Adrenal gland (tissue), 7 donors: ENCODE data around the gene WRNIP1.

DNA sequence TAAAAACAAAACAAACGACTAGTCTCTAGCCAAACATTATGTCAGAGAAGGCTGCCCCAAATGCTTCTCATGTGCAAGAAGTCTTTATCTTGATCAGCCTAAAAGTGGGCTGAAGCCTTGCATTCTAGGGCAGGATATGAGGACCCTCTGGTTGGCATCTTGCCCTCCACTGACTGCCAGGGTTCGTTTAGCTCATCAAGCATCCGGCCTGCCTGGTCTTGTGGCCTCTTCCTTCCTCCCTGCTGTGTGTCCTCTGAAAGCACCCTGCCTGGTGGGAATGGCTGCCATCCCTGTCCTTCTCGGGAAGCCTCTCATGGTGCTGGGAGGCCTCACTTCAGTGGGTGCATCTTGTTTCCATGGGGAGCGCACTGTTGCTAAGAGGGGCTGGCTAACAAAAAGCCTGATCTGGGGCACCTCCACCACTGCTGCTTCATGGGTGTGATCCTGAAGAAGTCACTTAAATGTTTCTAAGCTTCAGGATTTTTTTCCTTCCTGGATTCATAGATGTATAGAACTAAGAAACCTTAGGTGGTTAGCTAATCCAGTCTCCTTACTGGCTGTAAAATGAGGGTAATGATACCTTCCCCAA lies 4.5 kb downstream of the DUSP22 start:
- PRO-cap, 3 experiments = no peak in any of the 3 experiments
- RAMPAGE, long total RNA, 4 experiments = no peak in any of the 4 experiments
- RRBS = no CpG with 5 or more reads among the region's 5 CpGs

DNA sequence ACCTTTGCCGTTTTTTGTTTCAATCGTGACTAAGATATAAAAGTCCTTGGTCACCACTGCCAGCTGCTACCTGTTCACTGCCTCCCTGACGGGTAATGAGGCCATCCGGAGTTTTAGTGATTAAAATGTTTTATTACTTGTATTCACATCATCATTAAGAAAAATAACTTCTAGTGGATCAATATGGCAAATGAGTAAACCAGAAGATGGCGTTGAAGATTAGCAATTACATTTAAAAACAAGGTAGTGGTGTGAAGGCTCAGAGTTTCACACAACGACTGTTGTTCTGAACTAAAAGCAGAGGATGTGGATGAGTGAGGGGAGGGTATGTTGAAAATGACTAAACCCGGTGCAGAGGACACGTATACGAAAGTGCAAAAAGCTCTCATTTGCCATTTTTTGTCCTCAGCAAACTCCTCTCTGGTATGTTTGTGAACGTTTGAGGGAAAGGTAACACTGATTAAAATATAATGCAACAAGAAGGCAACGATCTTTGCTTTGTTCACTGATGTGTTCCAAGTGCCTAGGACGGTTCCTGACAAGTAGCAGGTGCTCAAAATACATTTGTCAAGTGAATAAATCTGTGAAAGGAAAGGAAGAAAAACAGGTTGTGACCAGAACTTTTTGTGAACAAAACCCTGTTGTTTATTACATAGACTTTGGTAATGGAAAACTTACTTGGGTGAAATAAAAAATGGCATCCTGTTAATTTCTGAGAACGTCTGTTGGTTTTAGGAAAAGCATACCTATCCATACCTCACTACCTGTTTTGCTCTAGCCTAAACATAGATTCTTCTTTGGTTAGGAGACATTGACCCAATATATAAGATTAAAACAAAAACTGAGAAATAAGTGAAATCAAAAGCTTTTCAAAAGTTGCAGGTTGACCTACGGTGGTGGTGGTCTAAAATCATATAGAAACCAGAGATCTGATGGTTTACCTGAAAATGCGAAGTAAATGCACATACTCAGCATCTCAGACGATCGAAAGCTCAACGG lies 1.7 kb upstream of the IRF4 start:
- PRO-cap, 3 experiments = no peak in any of the 3 experiments
- RAMPAGE, long total RNA, 4 experiments = no peak in any of the 4 experiments
- RRBS = no CpG with 5 or more reads among the region's 18 CpGs

GRCh38 chr6:503720-504606 lies 112.4 kb downstream of the IRF4 start:
- PRO-cap, 3 experiments = no peak in any of the 3 experiments
- RAMPAGE, long total RNA, 4 experiments = no peak in any of the 4 experiments
- RRBS = 94% methylated on average over 3 of the region's 35 CpGs

DNA sequence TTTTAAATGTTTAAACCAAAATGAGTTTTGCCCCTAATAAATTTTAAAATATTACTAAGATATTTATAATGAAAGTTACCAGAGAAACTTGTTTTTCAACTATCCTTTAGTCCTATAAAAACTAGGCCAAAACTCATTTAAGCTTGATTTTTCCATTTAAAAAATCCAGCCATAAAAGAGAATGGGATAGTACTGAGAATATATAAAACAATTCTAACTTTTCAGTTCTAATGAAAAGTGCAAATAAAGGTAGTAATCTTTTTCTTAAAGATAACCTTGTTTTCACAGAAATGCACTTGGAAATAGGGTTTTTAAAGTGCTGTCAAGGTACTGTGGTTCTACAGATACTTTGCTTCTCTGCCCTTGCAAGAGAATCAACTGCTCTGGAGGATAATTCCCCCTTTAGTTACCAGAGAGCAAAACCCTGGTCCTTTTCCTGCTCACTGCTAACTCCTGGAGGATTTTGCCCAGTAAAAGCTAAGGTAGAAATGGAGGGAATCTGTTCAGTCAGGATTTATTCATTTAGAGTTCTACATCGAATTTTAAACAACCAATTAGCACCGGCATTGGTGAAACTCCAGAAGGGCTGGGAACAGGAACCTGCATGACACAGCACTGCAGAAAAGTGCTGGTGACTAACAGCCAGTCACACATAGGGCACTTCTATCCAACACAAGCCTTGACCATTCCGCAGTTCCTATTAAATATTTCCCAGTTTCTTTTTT lies 11.3 kb downstream of the EXOC2 start:
- PRO-cap, 3 experiments = no peak in any of the 3 experiments
- RAMPAGE, long total RNA, 4 experiments = no peak in any of the 4 experiments
- RRBS = no CpG with 5 or more reads among the region's 3 CpGs

- PRO-cap, 3 experiments = no peak in any of the 3 experiments
- RAMPAGE, long total RNA, 4 experiments = no peak in any of the 4 experiments
- RRBS = no CpG with 5 or more reads among the region's 7 CpGs
These were observed 23.2 kb upstream of the EXOC2 start for GRCh38 chr6:716197-716423.

DNA sequence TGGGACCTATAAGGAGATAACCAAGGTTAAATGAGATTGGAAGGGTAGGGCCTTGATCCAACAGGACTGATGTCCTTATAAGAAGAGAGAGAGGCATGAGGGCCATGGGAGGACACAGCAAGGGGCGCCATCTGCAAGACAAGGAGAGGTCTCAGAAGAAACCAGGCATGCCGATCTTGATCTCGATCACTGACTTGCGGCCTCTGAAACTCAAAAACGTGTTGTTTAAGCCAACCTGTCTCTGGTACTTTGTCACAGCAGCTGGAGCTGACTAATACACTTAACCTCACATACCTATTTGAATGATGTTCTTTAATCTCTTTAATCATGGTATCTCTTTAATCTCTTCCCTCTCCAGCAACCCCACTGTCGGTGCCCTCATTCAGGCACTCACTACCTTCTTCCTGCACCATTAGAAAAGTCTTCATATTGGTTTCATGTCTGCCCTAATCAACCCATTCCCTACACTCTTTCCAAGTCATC lies 26.5 kb upstream of the EXOC2 start:
- PRO-cap, 3 experiments = no peak in any of the 3 experiments
- RAMPAGE, long total RNA, 4 experiments = no peak in any of the 4 experiments
- RRBS = no CpG with 5 or more reads among the region's 6 CpGs

GRCh38 chr6:884298-884928 lies 191.5 kb upstream of the EXOC2 start:
- PRO-cap, 3 experiments = no peak in any of the 3 experiments
- RAMPAGE, long total RNA, 4 experiments = no peak in any of the 4 experiments
- RRBS = no CpG with 5 or more reads among the region's 5 CpGs

DNA sequence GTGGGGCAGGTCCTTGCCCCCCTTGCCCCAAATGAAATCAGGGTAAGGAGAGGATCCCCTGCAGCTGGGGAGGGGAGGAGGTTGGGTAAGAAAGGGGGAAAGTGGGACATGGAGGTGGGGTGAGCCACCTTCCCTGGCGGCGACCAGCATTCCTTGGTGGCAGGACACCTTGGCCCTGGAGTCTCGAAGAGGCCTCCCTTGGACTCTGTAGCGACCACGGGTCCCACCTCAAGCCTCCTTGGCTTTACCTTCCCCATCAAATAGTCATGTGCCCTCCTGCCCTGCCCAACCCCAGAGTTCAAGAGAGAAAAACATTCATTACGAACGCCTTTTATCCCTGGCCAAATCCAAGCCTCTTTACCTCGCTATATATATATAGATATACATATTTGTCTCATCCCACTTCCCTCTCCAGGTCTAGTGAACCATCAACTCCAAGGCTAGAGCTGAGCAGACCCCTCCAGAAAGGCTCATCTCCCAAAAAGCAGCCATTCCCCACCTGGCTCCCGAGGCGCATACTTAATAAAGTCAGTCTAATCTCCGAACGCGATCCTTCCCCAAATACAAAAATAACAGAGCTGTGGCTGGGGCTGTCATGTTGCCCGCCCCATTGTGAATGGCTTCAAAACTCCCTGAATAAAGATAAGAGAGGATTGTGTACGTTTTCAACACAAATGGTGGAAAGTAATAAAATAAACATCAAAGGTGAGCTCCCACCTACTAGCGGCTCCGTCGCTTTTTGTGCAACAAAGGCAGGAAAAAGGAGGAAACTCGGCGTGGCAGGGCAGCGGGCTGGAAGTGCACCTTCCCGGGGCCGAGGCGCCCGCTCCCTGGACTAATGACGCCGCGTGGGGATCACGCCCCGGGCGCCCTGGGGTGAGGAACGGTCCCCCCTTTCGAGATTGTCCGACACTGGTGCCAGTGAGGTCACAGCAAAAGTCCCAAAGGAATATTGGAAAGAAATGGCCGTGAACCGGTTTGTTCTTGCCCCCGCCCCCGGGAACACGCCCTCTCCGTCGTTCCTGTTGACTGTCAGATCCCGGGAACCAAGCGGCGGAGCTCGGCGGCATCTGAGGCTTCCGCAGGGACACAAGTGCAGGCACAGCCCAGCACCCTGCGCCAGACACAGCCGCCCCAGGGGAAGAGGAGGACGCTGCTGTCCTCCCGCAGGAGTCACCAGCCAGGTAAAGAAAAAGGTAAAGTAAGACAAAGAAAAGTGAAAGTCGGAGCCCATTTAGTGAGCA lies 1.4 kb upstream of the FOXQ1 start:
- PRO-cap, 3 experiments = no peak in any of the 3 experiments
- RAMPAGE, long total RNA, 4 experiments = no peak in any of the 4 experiments
- RRBS = 2% methylated on average over 17 of the region's 52 CpGs

DNA sequence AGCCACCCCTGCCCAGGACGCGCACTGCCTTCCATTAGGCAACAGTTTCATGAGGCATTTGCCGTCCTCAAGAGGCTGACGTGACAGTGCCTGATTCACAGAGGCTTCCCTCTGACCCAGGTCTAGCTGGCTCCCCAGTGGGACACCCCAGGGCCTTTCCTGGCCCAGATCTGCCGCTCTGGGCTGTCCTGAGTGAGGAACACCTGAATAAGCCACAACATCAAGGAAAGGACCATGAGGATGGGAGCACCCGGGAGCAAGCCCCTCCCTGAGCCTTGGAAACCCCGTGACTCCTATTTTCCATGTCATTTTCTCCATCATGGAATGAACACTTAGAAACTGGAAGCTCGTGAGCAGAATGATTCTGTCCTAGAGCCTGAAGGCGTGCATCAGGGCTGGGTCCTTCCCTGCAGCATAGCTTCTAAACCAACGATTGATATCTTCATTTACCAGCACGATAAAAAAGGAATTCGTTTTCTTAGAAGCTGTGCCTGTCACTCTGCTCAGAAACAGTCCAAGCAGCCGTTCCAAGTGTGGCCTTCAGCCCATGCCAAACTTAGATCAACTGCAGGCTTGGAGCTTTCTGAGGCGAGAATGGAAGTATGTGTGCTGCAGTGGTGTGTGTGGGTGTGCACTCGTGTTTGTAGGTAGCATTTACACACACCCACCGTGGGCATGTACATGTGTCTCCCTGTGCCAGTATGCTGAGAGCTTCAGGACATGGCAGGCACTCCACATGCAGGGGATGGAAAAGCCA lies 83.2 kb upstream of the FOXC1 start:
- PRO-cap, 3 experiments = no peak in any of the 3 experiments
- RAMPAGE, long total RNA, 4 experiments = no peak in any of the 4 experiments
- RRBS = no CpG with 5 or more reads among the region's 16 CpGs

DNA sequence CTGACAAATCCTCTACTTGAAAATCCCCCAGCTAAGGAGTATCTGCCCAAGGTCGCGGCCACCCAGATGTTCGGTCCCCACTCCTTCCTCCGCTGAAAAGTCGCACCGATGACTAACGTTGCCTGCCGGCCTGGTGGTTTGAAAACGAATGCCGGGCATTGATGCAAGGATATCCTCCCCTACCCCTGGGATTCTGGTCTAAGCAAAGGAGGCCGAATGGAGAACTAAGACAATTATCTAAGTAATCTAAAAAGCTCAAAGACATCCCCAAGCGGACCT lies 3.7 kb upstream of the FOXC1 start:
- PRO-cap, 3 experiments = no peak in any of the 3 experiments
- RAMPAGE, long total RNA, 4 experiments = no peak in any of the 4 experiments
- RRBS = no CpG with 5 or more reads among the region's 12 CpGs

GRCh38 chr6:1625792-1626547 lies 16.3 kb downstream of the FOXC1 start:
- PRO-cap, 3 experiments = peak in 2 of 3 experiments; most common minus-strand start chr6:1626187 (in 2)
- RAMPAGE, long total RNA, 4 experiments = start-site peak on the minus strand in 2 of 4 experiments, at chr6:1626174-1626242 at its widest, 19 to 22 reads per replicate
- RRBS = no CpG with 5 or more reads among the region's 20 CpGs

GRCh38 chr6:1864573-1864941 lies 254.8 kb downstream of the FOXC1 start:
- PRO-cap, 3 experiments = no peak in any of the 3 experiments
- RAMPAGE, long total RNA, 4 experiments = no peak in any of the 4 experiments
- RRBS = no CpG with 5 or more reads among the region's 3 CpGs

DNA sequence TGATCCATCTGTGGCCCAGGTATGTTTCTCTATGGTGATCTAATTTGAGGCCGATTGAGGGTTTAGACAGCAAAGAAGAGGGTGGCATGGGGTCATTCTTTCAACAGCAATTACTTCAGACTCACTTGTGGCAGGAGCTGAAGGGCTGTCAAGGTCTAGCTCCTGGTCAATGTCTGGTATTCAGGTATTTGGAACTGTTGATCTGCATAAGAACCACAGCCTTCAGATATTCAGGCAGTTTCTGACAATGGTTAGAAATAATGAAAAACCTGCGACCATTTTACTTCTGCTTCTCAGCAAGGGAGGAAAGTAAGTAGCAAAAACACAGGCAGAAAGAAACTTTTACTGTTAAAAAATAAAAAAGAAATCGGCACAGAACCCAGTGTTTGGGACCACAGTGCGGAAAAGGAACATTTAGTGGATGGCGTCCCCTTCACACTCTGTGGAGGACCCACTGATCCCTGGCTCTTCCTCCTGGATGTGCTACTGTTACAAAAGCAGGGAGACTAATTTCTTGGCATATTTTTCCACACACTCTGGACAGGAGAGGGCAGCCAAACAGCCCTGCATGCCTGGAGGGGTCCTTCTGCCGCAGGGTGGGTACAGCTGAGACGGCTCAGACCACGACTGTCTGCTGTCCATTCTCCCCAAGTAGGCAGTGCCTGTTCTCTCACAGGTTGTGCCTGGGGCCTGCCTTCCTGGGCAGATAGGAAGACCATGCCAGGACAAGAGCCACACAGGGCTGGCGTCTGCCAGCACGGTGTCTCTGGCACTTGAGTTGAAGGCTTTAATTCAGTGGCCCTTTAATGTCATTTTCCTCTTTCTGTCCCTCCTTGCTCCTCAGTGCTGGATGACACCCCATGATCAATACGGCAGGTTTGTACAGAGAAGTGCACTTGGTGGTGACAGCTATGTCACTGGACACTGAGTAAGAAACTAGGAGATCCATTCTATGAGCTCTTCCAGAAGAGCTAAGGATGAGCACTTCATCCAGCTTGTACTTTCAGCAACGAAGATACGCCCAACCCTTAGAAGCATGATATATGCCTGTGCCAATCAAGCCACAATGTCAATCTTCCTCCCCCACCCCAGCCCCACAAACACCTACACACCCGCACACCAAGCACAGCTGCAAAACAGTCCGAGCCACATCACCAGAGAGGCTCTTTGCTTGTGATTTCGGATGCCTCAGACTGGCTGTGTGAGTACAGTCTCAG lies 260.1 kb downstream of the FOXC1 start:
- PRO-cap, 3 experiments = no peak in any of the 3 experiments
- RAMPAGE, long total RNA, 4 experiments = no peak in any of the 4 experiments
- RRBS = no CpG with 5 or more reads among the region's 16 CpGs

DNA sequence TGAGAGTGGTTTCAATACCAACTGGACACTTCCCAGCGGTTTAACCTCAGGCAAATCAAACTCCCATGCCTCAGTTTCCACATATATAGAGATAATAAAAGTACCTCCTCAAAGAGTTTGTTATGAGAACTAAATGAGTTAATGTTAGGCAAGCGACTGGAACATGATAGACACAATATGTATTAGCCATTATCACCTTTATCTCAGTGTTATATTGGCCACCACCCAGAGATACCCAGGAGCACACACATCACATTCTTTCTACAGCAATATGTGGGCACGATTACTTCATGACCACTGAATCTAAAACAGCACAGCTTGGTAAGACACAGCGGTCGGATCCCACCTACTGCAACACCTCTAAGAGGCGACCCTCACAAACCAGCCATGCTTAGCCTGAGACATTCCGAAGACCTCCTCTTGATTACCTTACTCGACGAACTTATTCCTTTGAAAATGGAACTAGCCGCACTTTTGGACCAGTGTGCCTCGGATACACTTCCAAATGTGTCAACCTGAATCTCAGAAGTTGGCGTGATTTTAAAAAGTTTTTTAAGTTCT lies 1.1 kb downstream of the GMDS start:
- PRO-cap, 3 experiments = no peak in any of the 3 experiments
- RAMPAGE, long total RNA, 4 experiments = no peak in any of the 4 experiments
- RRBS = no CpG with 5 or more reads among the region's 12 CpGs

- PRO-cap, 3 experiments = no peak in any of the 3 experiments
- RAMPAGE, long total RNA, 4 experiments = no peak in any of the 4 experiments
- RRBS = no CpG with 5 or more reads among the region's 12 CpGs
These were observed 128.0 kb downstream of the MYLK4 start for GRCh38 chr6:2622644-2623165.

GRCh38 chr6:2765248-2766352 lies at the start of gene WRNIP1:
Gene WRNIP1, plus strand, starts transcription at chr6:2765393.
- PRO-cap, 3 experiments = peak in 3 of 3 experiments; most common plus-strand start chr6:2766016 (in 3); most common minus-strand start chr6:2765895 (in 2)
- RAMPAGE, long total RNA, 4 experiments = no peak in any of the 4 experiments
- RRBS = 1% methylated on average over 55 of the region's 165 CpGs

GRCh38 chr6:2797304-2798066 lies 32.3 kb downstream of the WRNIP1 start:
- PRO-cap, 3 experiments = no peak in any of the 3 experiments
- RAMPAGE, long total RNA, 4 experiments = no peak in any of the 4 experiments
- RRBS = no CpG with 5 or more reads among the region's 4 CpGs

- PRO-cap, 3 experiments = no peak in any of the 3 experiments
- RAMPAGE, long total RNA, 4 experiments = no peak in any of the 4 experiments
- RRBS = no CpG with 5 or more reads among the region's 3 CpGs
These were observed 23.8 kb downstream of the SERPINB1 start for GRCh38 chr6:2817844-2818293.

- PRO-cap, 3 experiments = no peak in any of the 3 experiments
- RAMPAGE, long total RNA, 4 experiments = no peak in any of the 4 experiments
- RRBS = no CpG with 5 or more reads among the region's 3 CpGs
These were observed 23.0 kb downstream of the SERPINB1 start for GRCh38 chr6:2818605-2819165.

DNA sequence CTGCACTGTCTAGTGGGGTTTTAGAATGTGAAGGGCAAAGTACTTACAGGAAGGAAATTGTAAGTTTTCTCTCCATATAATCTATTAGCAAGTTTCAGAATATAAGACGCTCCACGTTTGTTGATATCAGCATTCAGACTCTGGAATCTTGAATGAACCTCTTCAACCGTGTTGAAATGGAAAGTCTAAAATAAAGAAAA lies 3.3 kb downstream of the SERPINB1 start:
- PRO-cap, 3 experiments = no peak in any of the 3 experiments
- RAMPAGE, long total RNA, 4 experiments = no peak in any of the 4 experiments
- RRBS = no CpG with 5 or more reads among the region's 3 CpGs